GM12892 (cell line): ENCODE measurements around a stretch of chr7.

GRCh38 chr7:73702097-73703244 lies 17.0 kb downstream of the STX1A start:
- RRBS = 83% methylated on average over 5 of the region's 33 CpGs

- RRBS = no CpG with 5 or more reads among the region's 20 CpGs
These were observed 3.0 kb upstream of the CLDN4 start for GRCh38 chr7:73827335-73828627.

- RRBS = no CpG with 5 or more reads among the region's 15 CpGs
These were observed 49.0 kb upstream of the ELN start for GRCh38 chr7:73978867-73979565.

- RRBS = no CpG with 5 or more reads among the region's 14 CpGs
These were observed 43.2 kb upstream of the ELN start for GRCh38 chr7:73984669-73985235.

DNA sequence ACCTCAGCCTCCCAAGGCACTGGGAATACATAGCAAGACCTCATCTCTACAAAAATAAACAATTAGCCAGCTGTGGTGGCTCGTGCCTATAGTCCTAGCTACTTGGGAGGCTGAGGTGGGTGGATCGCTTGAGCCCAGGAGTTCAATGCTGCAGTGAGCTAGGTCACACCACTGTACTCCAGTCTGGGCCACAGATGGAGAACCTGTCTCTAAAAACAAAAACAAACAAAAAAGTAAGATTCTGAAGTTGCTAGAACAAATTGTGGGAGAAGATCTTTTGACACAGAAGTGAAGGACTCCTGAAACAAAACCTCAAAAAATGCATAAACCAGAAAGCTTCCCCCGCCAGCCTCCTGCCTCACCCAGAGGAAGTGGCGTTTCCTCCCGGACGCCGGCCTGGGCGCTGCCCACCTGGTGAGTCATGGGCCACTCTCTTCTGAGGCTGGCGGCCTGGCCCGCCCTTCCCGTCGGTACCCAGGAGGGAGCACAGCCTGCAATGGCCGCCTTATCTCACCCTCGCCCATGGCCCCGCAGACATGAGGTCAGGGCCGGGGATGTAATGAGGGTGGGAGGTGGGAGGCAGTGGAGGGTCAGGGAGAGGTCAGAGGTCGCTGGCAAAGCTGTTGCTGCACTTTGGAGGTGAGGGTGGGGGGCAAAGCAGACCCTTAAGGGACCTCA lies 25.4 kb upstream of the ELN start:
- RRBS = no CpG with 5 or more reads among the region's 17 CpGs

DNA sequence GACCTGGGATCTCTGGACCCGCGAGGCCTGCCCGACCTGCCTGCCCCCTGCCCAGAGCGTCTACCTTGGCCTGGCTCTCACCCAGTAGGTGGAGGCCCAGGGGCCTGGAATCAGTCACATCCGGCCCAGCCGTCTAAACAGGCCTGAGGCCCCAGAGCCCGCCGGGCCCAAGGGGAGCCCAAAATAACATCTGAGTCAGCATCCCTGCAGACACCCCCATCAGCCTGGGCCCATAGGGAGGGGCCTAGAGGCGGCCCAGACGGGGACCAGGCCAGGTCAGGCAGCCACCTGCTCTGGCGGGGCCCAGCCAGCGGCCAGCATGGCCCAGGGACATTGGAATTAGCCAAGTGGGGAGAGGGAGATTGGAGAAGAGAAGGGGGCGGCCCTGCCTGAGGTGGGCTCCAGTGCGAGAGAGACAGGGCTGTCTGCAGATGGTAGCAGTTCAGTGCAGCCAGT lies 15.0 kb upstream of the ELN start:
- RRBS = 0% methylated on average over 1 of the region's 14 CpGs

- RRBS = no CpG with 5 or more reads among the region's 10 CpGs
These were observed 2.0 kb downstream of the ELN start for GRCh38 chr7:74029813-74030556.

- RRBS = no CpG with 5 or more reads among the region's 12 CpGs
These were observed 2.7 kb downstream of the ELN start for GRCh38 chr7:74030570-74031200.

DNA sequence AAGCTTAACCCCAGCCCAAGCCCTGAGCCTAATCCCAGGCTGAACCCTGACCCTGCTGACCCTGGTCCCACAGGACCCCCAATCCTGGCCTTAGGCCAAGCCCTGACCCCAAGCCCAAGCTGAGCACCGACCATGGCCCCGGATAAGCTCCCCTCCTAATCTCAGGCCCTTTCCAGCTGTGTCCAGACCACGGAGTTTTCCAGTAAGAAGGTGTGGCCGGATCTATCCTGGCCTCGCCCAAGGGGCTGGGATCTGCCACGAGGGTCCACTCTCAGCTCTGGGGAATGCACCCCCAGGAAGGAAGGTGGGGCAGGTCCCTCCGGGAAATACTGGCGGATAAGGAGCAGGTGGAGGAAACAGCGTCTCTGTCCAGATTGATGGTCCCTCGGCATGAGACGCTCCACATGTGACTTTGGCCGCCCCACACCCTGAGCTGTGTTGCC lies 10.3 kb downstream of the ELN start:
- RRBS = 44% methylated on average over 3 of the region's 12 CpGs

GRCh38 chr7:74133641-74134103 lies 40.5 kb upstream of the EIF4H start:
- RRBS = no CpG with 5 or more reads among the region's 3 CpGs

DNA sequence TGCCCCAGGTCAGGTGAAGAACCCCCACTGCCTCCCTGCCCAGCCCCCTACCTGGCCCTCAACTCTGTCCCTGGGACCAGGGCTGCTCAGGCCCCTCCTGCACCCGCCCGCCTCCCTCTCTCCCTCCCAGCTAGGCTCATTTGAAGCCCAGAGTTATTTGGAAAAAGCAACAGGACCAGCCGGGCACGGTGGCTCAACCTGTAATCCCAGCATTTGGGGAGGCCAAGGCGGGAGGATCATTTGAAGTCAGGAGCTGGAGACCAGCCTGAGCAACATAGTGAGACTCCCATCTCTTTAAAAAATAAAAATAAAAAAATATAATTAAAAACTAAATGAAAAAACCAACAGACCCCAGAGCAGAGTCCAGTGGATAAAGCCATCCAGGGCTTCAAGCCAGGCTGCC lies 685 bp downstream of the LAT2 start:
- RRBS = no CpG with 5 or more reads among the region's 5 CpGs

GRCh38 chr7:74287318-74287720 lies 1.9 kb upstream of the CLIP2 start:
- RRBS = no CpG with 5 or more reads among the region's 4 CpGs

- RRBS = no CpG with 5 or more reads among the region's 5 CpGs
These were observed 19.4 kb downstream of the GTF2IRD1 start for GRCh38 chr7:74473166-74473538.

GRCh38 chr7:74481501-74482382 lies 28.0 kb downstream of the GTF2IRD1 start:
- RRBS = no CpG with 5 or more reads among the region's 12 CpGs

GRCh38 chr7:74617282-74617957 lies 40.1 kb upstream of the GTF2I start:
- RRBS = no CpG with 5 or more reads among the region's 9 CpGs

GRCh38 chr7:74649816-74650436 lies 7.6 kb upstream of the GTF2I start:
- RRBS = no CpG with 5 or more reads among the region's 12 CpGs

- RRBS = no CpG with 5 or more reads among the region's 22 CpGs
These were observed 43.0 kb downstream of the GTF2I start for GRCh38 chr7:74700177-74701352.

- RRBS = no CpG with 5 or more reads among the region's 1 CpG
These were observed 47.4 kb downstream of the GTF2I start for GRCh38 chr7:74704955-74705372.

- RRBS = no CpG with 5 or more reads among the region's 31 CpGs
These were observed 55.8 kb downstream of the GTF2IRD2B start for GRCh38 chr7:75148055-75148671.

- RRBS = no CpG with 5 or more reads among the region's 9 CpGs
These were observed 79.4 kb downstream of the GTF2IRD2B start for GRCh38 chr7:75171848-75172156.